Measurements from ENCODE around the genes SREK1IP1 and TRIM23.

DNA sequence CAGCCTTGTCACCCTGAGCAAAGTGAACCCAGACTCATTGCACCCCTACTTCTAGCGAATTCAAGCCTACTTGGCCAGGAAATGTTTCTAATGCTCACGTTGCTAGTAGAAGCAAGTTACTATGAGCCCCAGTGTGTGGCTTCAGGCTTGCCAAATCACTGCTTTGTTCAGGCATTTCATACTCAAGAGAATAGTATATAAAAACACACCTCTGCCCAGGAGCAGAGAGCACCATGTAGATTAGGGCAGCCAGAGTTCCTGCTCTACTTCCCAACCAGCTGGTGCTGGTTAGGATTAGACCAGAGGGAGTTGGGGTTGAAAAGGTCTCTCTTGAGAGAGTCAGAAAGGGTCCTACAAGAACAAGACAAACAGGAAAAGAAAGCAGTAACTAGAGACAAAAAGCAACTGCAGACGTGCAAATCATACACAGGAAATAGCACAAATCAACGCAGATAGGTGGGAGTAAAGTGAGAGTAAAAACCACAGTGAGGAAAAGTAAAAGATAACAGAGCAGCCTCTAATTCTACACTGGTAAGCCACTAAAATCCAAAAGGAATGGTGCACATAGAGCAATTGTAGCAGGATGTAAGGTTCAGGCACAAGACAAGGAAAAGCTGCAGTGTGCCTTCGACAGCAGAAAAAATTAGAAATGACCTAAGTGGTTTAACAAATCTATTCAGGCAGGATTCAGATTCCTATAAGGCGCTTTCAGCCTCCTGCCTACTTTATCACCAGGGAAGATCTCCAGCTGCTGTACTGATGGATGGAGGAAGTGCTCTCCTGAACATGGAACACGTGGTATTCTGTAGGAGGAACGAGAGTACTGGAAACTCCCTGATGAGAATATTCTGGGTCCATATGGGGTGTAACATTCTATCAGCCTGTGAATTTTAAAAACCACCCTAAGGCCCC is 49.6 kb upstream of the KIF2A start:
- PRO-cap = no peak
- CAGE, long polyA plus RNA = no peak

GRCh38 chr5:62337684-62338587 is 31.9 kb downstream of the KIF2A start:
- PRO-cap = no peak
- CAGE, long polyA plus RNA = no peak

DNA sequence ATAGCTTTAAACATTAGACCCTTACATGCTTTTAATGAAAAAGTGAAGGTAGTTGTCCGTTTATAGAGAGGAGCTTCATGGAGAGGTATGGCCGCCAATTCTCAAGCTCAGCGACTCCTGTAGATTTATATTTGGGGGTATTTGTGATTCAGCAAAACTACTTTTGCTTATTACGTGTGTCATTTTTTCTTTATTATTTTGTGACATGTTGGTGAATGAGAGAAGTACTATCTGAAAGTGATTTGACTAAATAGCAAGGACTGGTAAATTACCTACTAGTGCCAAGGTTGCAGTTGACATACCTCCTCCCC is 751 bp downstream of the IPO11 start:
- PRO-cap = no peak
- CAGE, long polyA plus RNA = no peak

- PRO-cap = no peak
- CAGE, long polyA plus RNA = no peak
Observed at GRCh38 chr5:64163535-64164141, 2.0 kb upstream of the RNF180 start.

- PRO-cap = no peak
- CAGE, long polyA plus RNA = no peak
Observed at GRCh38 chr5:64506837-64507029, 918 bp downstream of the RGS7BP start.

- PRO-cap = bidirectional peak, plus-strand start at chr5:64768930, minus-strand start at chr5:64768691
- CAGE, long polyA plus RNA = no peak
Observed at GRCh38 chr5:64768315-64768828, at the start of gene SREK1IP1. TSS of gene SREK1IP1 (minus strand) at chr5:64768691.

- PRO-cap = no peak
- CAGE, long polyA plus RNA = no peak
Observed at GRCh38 chr5:64788746-64789110, 20.0 kb downstream of the CWC27 start.

GRCh38 chr5:65623761-65624534 is at the start of gene TRIM23:
TSS of gene TRIM23 (minus strand) at chr5:65624333.
- PRO-cap = bidirectional peak, plus-strand start at chr5:65624063, minus-strand start at chr5:65623783; bidirectional peak, plus-strand start at chr5:65624430, minus-strand start at chr5:65624320
- CAGE, long polyA plus RNA = no peak

GRCh38 chr5:65926938-65927537 is 663 bp downstream of the ERBIN start:
- PRO-cap = bidirectional peak, plus-strand start at chr5:65927197, minus-strand start at chr5:65927174
- CAGE, long polyA plus RNA = no peak

DNA sequence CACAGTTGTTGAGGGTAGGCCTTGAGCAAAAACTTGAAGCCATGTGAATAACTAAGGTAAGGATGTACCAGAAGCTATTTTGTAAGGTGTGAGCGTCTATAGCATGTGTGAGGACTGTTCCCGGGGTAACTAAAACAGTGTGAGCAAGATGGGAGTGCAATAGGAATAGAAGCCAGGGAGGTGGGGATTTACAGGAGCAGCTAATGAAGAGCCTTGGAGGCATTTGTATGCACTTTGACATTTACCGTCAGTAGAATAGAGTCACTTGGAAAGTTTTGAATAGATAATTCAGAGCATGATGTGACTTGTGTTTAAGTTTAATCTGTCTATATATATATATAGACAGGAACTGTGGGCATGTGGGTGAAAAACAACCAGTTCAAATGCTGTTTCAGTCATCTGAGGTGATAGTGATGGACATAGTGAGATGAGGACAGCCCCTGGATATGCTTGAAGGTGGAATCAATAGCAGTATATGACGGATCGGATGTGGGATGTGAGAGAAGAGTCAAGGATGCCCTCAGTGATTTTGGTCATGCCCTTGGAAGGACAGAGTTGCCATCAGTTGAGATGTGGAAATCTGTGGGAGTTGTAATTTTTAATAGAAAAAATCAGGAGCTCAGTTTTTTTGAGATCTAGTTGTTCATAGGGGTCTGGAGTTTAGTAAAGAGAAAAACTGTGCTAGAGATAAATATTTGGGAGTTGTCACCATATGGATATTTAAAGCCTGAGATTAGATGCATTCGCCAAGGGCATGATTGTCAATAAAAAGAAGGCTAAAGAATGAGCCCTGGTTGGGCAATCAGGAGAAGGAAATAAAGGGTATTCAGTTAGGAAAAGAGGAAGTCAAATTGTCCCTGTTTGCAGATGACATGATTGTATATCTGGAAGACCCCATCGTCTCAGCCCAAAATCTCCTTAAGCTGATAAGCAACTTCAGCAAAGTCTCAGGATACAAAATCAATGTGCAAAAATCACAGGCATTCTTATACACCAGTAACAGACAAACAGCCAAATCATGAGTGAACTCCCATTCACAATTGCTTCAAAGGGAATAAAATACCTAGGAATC is 78.7 kb downstream of the ERBIN start:
- PRO-cap = no peak
- CAGE, long polyA plus RNA = no peak

GRCh38 chr5:66078205-66078988 is 65.7 kb upstream of the SREK1 start:
- PRO-cap = no peak
- CAGE, long polyA plus RNA = no peak

DNA sequence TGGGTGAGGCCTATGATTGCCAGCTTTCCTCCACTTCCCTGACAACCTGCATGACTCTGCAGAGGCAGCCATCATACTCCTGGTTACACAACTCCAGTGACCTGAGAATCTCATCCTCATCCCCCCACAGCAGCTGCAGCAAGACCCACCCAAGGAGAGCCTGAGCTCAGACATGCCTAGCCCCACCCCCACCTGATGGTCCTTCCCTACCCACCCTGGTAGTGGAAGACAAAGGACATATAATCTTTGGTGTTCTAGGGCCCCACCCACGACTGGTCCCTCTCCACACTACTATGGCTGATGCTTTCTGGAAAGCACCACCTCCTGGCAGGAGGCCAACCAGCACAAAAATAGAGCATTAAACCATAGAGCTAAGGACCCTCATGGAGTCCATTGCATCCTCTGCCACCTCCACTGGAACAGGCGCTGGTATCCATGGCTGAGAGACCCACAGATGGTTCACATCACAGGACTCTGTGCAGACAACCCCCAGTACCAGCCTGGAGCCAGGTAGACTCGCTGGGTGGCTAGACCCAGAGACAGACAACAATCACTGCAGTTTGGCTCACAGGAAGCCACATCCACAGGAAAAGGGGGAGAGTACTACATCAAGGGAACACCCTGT is 42.9 kb upstream of the SREK1 start:
- PRO-cap = no peak
- CAGE, long polyA plus RNA = no peak

- PRO-cap = no peak
- CAGE, long polyA plus RNA = no peak
Observed at GRCh38 chr5:66163497-66164017, 19.5 kb downstream of the SREK1 start.

GRCh38 chr5:66164188-66165028 is 20.3 kb downstream of the SREK1 start:
- PRO-cap = no peak
- CAGE, long polyA plus RNA = no peak

- PRO-cap = no peak
- CAGE, long polyA plus RNA = no peak
Observed at GRCh38 chr5:66170369-66171199, 26.5 kb downstream of the SREK1 start.

- PRO-cap = no peak
- CAGE, long polyA plus RNA = no peak
Observed at GRCh38 chr5:66171200-66171869, 27.2 kb downstream of the SREK1 start.

DNA sequence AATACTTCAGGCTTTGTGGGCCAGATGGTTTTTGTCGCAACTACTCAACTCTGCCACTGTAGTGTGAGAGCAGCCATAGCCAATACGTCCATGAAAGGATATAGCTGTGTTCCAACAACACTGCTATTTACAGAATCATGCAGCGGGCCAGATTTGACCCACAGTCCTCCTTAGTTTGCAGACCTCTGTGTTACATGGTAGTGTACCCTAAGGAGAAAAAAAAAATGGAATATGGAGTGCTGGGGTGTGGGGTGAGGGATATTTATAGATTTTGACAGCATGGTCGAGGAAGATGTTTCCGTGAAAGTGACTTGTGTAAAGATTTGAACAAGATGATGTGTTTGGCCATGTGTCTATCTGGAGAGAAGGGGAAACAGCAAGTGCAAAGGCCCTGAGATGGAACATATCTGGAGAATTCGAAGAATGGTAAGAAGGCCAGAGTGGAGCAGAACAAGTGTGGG is 25.7 kb downstream of the MAST4 start:
- PRO-cap = no peak
- CAGE, long polyA plus RNA = no peak

DNA sequence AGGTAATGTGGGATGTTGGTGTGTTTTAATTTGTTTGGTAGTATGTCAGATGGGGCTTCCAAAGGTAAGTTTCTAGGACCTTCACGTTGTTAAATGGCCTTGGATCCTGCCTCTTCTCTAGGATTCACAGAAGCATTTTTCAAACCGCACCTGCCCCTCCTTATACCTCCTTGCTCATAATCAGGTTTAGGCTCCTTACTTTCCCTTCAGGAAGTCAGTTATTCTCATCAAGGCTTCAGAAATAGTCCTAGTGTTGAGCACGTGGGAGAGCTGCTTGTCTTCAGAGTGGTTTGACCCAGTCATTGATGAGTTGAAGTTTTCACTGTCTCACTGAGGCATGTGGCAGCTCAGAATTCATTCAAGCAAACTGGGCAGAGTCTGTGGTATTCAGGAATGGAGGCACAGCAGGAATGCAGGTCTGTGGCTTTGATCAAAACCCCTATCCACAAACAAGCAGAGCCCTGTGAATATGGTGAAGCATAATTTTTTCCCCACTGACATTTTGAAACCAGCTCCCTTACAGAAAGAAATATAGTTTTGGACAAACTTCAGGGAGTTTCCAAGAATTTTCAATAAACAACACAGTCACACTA is 207.4 kb downstream of the CD180 start:
- PRO-cap = no peak
- CAGE, long polyA plus RNA = no peak

DNA sequence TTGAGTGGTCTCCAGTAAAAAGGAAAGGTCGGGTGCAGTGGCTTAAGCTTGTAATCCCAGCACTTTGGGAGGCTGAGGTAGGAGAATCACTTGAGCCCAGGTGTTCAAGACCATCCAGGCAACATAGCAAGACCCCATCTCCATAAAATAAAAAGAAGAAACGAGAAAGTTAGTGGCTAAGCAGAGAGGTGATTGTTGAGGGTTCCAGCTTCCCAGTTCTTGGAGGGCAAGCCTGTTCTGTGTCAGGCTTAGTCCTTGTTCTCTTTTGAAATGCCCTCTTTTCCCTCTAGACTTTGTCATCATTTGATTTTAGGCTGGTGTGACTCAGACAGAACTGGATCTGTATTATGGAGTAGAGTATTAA is 159.5 kb downstream of the CD180 start:
- PRO-cap = no peak
- CAGE, long polyA plus RNA = no peak

GRCh38 chr5:67304625-67305005 is 108.0 kb upstream of the CD180 start:
- PRO-cap = no peak
- CAGE, long polyA plus RNA = no peak